NB4 (cell line): ENCODE measurements around a stretch of chr3.

GRCh38 chr3:122679096-122679795 lies 1.4 kb upstream of the PARP14 start:
- RRBS = no CpG with 5 or more reads among the region's 15 CpGs

- RRBS = no CpG with 5 or more reads among the region's 5 CpGs
These were observed 13.4 kb downstream of the SLC49A4 start for GRCh38 chr3:122808163-122808705.

DNA sequence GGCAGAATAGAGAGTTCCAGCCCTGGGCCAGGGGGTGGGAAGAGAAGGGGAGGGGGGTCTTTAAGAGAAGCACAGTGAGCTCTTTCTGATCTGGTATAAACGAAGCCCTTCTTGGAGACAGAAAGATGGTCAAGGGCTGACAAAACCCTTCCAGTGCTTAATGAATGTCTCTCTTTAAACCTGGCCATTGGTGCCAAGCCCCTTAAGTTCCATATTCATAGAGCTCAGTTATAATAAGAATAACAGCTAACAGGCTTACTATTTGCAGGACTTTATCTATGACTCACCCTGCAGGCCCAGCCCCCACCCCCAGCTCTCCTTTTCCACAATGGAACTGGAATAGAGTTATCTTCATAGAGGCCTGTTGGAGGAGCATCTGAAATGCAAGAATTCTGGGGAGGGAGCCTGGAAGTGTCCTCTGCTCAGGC lies 52.9 kb downstream of the SEMA5B start:
- RRBS = no CpG with 5 or more reads among the region's 1 CpG

- RRBS = no CpG with 5 or more reads among the region's 10 CpGs
These were observed 34.5 kb downstream of the SEMA5B start for GRCh38 chr3:122993004-122993468.

- RRBS = no CpG with 5 or more reads among the region's 2 CpGs
These were observed 13.6 kb upstream of the PDIA5 start for GRCh38 chr3:123053090-123053674.

DNA sequence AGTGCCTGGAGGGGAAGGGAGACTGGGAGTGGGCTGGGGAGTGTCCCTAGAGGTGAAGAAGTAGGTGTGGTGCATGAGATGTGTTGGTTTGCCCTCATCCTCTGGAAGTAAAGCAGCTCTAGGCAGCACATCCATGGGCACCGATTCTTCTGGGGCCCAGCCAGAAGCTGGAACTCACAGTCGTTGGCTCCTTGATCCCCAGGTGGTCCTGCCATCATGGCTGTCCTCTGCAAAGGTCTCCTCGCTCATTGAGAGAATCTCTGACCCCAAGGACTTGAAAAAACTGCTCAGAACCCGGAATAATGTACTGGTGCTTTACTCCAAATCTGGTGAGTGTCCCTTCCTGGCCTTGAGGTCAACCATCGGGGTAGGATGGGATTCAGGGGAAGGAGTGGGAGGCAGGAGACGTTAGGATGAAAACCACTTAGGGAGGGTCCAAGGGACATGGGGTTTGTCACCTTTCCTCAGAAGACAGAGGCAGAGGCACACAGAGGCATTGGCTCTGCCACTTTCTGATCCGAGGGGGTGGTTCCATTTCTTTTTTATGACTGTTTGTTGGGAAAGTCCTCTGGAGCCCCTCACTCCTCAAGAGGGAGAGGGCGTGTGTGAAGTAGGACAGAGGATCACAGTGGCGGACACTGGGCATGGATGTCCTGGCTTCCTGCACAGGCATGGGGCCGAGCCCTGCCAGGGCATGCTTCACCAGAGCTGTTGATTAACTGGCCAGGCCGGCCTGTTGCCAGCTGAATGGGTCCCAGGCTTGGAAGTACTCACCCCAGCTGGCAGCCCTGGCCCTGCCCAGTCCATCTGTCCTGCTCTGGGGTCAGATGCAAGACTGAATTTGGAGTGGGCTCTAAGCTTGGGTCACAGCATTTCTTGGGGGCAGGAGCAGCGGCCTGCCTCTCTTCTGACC lies 22.4 kb downstream of the PDIA5 start:
- RRBS = no CpG with 5 or more reads among the region's 12 CpGs

GRCh38 chr3:123123758-123124496 lies 57.1 kb downstream of the PDIA5 start:
- RRBS = no CpG with 5 or more reads among the region's 24 CpGs

DNA sequence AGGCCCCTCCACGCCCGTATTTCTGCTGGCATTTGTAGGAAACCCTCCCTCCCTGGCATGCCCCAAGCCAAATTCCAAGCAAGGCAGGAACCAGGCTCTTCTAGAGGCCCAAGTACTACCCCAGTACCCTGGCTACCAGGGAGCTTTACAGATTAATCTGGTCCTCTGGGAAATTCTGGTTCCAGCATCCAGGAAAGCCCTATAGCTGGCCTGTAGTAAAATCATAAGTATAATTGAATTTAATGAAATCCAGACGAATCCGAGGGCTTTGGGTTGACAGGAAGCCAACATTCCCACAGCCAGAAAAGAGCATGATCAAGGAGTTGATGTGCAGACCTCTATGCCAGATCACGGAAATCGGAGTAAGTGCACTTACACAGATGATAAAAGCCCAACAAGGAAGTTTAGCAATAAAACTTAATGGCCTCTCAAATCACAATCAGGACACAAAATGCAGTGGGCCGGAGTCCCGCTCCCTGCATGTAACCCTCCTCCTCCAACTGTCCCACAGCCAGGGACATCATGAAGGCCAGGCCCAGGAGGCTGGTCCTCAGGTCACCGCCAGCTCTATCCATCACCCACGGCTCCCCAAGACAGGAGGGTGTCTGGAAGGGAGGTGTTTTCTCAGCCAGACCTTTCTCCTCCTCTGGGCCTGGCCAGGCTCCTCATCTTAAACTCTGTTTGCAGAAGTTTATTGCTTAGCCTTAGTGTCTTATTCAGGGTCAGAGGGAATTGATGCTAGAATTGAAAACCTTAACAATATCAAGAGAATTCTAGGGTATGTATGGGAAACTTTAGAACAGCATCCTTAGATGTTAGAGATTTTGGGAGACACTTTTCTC lies 62.8 kb upstream of the SEC22A start:
- RRBS = no CpG with 5 or more reads among the region's 10 CpGs

GRCh38 chr3:123209298-123210276 lies 7.8 kb downstream of the SEC22A start:
- RRBS = no CpG with 5 or more reads among the region's 4 CpGs

- RRBS = no CpG with 5 or more reads among the region's 15 CpGs
These were observed 113.7 kb downstream of the ADCY5 start for GRCh38 chr3:123334939-123335782.

DNA sequence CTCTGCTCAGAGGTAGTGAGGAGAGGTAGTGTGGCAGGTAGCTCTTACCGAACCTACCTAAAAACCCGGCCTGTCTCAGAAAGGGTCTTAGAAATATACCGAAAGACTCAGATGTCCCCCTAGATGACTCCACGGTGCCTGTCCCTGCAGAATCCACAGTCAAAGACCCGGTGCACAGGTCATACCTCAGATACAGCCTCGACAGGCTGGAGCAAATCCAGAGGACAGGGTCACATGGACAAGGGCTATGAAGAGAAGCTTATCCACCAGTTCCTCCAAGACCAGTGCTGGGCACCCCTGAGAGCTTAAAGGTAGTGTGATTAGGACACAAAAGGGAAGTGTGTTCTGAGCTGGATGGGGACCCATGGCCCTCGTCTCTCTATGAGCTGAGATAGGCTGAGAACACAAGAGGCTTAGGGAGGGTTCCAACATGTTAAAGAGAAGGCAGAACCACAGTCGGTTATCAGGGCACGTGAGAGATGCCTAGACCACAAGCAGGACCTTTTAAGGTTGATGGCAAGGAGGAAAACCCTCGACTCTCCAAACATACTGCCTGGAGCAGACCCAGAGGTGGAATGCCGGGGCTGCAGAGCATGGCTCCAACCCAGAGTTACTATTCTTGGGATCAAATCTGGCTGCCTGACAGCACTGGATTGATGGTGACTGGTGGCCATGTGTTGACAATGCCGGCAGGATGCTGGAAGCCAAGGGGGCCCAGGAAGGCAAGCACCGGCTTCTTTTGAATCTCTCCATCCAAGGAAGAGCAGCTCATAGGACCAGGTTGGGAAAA lies 46.9 kb downstream of the ADCY5 start:
- RRBS = 63% methylated on average over 5 of the region's 13 CpGs

DNA sequence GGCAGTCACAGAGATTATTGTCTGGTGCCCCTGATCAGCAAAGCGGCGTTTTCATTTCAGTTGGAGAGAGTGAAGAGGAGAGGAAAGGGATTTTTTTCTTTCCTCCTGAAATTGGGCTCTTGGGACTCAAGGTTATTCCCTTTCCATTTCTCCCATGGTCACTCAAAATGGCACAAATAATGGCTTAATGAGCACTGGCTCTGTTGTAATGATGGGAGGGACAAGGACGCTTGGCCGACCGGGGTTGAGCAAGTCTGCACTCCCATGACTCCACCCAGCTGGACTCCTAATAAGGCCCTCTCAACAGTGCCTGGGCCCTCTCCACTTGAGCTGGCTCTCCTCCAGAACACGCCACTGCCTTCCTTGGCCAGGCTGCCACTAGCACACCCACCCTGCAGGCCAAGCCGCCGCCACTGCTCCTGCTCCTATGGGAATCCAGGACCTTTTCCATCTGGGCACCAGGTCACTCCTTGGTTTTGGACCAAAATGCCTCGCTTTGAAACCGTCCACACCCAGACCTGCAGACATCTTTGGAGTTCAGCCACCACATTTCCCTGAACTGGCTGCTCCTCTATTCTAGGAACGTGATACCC lies 42.3 kb downstream of the ADCY5 start:
- RRBS = no CpG with 5 or more reads among the region's 11 CpGs

GRCh38 chr3:123449211-123449525 lies 278 bp upstream of the ADCY5 start:
- RRBS = 58% methylated on average over 35 of the region's 46 CpGs

DNA sequence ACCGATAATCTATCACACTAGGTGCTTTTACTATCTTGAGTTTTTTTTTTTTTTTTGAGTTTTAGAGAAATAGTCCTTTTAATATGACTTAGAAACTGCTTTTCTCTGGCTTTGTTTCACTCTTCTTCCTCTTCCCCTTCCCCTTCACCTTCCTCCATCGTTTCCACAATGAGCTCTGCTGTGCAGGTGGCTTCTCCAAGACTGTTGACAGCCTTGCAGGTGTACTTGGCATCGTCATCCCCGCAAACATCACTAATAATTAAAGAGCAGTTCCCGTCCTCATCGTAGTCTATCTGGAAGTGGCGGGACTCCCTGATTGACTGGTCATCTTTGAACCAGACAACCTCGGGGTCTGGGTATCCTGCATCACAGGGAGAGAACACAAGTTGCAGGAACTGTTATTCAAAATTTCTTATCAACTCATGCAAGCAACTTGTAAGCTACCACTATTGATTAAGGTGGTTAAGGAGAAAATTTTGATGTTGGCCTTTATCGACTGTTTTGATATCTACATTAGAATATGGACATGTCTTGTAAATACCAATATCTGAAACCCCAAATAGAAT lies 29.2 kb upstream of the HACD2 start:
- RRBS = no CpG with 5 or more reads among the region's 9 CpGs

- RRBS = no CpG with 5 or more reads among the region's 4 CpGs
These were observed 82.8 kb upstream of the HACD2 start for GRCh38 chr3:123667640-123668104.

DNA sequence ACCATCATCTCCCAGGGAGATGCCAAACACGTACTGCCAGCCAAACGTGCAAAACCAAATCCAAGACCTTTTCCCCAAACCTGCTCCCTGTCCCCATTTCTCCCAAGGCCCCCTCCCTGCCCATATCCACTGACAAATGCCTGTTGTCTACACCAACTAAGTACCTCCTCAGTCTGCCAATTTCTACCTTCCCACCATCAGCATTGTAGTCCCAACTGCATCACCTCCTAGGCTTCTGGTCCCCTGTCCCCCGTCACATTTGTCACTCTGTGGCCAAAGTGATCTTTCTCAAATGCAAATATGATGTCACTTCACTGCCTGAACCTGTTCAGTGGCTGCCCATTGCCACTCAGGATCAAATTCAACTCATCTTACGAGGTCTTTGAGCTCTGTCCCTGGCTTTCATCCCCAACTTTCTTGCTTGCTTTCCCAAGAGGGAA lies 89.3 kb upstream of the HACD2 start:
- RRBS = no CpG with 5 or more reads among the region's 4 CpGs

DNA sequence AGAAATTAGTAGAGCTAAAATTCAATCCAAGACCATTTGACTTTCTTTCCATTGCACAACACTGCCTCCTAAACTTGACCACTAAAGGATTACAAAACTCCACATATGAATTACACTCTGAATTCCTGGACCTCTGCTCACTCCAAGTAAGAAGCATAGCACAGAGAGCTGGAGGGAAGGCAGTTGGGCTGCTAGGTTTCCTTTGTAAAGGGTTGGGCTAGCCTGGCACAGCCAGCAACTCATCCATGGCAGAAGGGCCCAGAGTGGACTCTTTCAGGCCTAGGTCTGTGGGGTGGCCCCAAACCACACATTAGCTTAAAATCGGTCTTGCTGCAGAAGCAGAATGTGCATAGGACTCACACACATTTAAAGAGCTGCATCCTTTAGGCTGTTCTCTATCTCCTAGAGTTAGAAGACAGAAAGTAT lies 134.3 kb downstream of the MYLK start:
- RRBS = no CpG with 5 or more reads among the region's 1 CpG

GRCh38 chr3:123750621-123751406 lies 133.3 kb downstream of the MYLK start:
- RRBS = no CpG with 5 or more reads among the region's 3 CpGs

DNA sequence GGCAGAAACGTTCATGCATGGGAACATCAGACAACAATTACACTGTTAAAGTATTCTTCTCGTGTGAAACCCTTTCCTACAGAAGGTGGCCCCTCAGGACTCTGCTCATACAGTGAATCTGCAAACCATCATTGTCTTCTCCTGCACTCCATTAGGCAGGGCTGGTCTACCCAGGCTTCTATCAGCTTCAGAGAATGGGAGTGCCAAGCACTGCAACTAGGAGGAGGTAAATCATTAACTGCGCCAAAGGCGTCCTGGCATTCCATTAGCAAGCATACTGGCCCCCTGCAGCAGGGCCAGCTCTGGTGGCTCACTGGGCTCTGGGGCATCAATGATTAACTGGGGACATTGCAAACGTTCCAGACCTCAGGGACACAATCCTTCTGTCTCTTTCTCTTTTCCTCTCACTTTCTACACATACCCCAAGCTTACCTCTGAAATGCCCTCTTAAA lies 129.1 kb downstream of the MYLK start:
- RRBS = no CpG with 5 or more reads among the region's 5 CpGs

GRCh38 chr3:123955124-123955839 lies 5.7 kb downstream of the CCDC14 start:
- RRBS = no CpG with 5 or more reads among the region's 3 CpGs